Neural cell (in vitro differentiated cells): Measurements from ENCODE around the gene NEMF.

DNA sequence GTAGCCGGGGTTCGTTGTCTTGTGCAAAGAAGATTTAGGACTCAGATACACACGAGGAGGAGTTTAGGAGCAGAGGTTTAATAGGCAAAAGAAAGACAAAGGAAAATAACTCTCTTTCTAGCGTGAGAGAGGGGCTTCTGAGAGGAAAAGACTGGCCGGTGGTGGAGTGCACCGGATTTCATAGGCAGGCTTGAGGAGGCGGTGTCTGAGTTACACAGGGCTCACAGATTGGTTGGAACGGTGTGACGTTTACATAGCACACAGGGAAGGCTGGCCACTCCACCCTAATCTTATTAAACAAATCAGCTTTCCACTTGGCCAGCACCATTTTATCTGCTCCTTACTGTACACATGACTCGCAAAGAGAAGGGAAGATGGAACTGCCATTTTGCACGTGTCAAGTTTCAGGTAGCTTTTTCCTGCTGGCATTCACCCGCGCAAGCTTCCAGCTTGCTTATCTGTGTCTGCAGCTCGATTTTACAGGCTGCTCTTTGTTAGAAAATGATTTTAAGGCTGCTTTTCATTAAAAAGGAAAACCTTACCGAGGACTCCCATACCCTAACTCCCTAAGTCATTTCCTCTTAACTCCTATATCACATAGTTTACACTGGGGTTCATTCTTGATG, 587.7 kb downstream of the RPL10L start:
- RAMPAGE, long total RNA: no peak

DNA sequence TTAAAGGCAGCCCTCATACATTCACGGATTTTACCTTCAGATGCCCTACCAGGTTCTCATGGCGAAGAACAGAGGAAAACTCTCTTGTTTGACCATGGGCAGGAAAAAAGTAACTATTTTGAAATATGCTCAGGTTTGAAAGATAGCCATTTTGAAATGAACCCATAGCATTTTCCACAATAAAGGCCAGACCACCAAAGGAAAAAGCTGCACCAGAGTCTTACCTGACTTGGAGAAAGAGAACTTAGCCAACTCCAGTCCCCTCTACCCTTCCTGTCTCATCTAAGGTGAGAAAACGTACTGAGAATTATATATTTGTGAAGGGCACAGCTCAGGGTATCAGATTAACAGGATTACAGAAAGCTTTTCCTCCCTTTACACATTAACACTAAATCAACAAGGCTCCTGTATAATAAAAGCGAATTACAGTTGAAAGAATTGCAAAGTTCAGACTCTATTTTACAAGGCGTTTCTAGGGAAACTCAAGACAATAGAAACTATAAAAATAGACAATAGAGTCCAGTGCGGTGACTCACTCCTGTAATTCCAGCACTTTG, 82.6 kb upstream of the RPL10L start:
- RAMPAGE, long total RNA: no peak

DNA sequence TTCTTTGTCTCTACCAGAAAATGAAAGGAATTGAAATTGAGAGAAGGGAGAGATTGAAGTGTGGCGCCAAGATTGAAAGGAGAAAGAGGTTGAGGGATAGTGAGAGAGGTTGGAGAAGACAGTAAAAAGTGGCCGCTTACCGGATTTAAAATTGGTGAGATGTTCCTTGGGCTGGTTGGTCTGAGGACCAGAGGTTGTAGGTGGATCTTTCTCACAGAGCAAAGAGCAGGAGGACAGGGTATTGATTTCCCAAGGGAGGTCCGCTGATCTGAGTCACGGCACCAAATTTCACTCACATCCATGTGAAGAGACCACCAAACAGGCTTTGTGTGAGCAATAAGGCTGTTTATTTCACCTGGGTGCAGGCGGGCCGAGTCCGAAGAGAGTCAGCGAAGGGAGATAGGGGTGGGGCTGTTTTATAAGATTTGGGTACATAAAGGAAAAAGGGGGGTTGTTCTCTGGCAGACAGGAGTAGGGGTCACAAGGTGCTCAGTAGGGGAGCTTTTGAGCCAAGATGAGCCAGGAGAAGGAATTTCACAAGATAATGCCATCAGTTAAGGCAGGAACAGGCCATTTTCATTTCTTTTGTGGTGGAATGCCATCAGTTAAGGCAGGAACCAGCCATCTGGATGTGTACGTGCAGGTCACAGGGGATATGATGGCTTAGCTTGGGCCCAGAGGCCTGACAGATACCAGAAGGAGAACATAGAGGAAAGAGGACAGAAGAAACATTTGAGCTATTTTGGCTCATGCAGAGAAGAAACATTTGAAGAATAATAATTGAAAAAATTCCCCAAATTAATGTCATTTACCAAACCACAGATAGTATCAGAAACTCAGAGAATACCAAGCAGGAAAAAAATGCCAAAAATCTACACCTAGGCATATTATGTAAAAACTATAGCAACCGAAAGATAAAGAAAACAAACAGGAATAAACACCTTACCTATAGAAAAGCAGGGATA, 585.1 kb upstream of the MDGA2 start:
- RAMPAGE, long total RNA: no peak

GRCh38 chr14:49777576-49778266, 9.8 kb downstream of the KLHDC2 start:
- RAMPAGE, long total RNA: no peak

GRCh38 chr14:49779223-49779969, 11.4 kb downstream of the KLHDC2 start:
- RAMPAGE, long total RNA: no peak

DNA sequence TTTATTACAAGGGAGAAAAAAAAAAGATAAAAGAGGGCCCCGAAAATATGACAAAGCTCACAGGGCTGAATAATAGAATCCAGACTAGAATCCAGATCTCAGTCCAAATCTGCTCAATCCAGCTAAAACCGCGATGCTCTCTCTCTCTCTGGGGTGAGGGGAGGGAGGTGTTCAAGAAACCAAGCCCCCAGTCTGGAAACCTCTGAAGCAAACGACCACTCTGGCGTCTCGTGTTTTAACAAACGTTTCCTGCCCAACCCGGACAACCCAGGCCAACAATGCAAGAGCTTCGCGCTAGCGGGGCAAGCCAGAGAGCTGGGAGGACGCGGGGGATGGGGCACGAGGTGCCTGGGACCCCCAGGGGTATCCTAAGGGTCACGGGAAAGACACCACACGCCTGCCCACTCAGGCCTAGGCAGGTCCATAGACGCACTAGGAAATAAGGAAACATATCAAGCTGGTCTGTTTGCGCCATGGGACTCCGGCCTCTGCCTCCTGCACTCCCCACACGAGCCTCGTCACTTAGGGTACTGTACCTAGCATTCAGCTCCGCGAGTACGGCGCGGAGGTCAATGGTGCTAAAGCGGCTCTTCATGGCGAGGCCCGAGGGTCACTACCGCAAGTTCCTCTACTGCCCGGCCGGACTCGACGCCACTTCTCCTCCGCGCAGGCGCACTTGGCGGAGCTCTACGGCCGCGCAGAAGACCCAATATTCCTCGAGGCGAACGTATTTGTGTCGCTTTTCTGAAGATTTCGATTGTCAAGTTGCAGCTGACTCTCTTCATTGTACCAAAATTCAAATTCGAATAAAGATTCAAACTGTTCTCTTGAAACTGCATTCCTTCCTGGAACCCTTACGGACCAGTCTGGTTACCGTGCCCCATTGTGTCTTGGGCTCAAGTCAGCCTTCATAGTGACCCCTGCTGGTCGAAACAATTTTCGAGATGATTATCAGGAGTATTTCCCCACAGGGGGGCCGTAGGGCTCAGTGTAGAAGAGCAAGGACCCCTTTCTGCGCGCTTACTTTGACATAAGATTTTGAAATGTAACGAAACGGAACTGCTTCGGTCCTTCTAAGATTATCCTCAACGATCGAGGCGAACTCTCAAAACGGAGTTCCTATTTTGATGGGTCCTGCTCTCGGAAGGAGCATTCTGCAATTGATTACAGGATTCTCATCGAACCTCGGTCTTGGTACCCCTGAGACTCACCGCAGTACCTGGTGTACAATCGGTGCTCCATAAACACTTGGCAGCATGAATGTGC, at the start of gene NEMF:
Gene NEMF (minus strand): TSS at position 630 of the 1,266 bp plus-strand sequence.
- RAMPAGE, long total RNA: no peak

- RAMPAGE, long total RNA: no peak
Observed at GRCh38 chr14:49886650-49886939, 6.3 kb upstream of the ARF6 start.

DNA sequence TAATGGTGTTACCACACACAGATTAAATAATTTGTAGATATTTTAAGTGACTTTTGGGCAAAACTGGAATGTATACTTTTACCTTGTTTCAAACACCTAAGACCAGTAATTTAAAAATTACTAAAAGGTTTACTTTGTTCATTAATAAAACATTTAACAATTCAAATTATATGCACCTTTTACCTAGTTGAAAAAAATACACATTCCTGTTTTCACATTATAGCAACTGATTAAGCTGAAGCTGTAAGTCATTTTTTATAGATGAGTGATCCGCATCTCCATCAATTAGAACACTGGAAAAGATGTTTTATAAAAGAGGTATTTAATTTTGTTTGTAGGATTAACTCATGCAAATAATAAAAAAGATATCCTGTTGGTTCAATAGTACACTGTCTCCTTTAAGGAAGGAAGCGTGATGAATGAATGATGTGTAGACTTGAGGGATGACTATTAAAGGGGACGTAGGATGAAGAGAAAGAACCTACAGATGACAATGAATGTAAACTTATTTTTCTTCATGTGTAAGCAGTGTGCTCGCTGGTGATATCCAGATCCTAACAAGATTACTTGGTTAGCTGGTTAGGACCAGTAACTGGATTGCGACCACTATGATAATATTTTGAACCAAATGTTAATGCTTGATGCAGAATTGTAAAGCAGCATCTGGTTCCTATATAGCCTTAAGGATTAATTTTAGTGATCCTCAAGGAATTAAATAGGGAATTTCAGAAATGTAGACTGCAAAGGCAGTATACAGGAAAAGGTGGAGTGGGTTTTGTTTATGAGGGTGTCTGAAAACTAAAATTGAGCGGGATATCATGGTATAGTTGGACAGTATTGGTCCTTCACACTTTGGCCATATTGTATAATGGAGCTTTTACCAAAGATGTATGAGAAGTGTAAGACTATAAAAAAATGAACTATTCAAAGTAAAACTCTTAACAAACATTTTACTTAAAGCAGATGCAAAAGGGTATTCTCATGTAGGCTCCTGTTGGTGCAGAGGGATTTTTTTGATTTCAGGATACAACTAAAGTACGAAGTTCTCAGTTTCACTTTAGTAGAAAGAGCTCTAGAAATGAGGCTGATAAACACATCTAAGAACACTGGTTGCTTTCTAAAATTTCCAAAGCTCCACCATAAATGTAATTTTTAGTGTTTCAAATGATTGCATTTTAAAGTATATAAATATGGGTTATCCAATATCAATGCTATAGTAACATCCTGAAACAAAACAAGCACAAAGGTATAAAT, 2.7 kb downstream of the ARF6 start:
- RAMPAGE, long total RNA: no peak

DNA sequence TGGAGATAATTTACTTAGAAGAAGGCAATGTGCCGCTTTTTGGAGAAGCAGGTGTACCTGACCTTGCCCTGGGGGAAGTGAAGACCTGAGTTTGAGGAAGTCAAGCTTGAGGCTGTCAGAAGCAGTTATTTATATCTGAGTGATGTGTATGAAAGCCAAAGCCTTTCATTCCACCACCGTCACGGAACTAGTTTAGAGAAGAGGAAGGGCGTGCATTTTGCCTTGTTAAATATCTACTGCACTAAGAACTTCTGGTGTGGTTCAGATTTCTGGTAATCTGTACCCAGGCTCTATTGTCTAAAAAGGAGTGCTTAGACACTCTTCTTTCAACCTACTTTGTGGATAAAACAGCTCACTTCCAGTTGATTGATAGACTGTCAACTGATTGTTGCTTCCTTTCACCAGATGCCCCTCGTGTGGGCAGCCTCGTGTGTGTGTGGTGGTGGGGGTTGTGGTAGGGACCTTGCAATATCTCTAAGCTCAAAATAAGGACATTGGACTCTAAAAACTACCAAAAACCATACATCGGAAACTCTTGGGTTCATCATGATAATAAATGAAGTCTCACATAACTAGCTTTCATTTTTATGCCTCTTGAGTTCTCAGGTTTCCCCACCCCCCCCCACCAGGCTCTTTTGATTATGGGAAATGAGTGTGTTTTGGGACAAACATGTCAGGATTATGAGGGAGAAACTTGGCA, 78.5 kb downstream of the ARF6 start:
- RAMPAGE, long total RNA: no peak

DNA sequence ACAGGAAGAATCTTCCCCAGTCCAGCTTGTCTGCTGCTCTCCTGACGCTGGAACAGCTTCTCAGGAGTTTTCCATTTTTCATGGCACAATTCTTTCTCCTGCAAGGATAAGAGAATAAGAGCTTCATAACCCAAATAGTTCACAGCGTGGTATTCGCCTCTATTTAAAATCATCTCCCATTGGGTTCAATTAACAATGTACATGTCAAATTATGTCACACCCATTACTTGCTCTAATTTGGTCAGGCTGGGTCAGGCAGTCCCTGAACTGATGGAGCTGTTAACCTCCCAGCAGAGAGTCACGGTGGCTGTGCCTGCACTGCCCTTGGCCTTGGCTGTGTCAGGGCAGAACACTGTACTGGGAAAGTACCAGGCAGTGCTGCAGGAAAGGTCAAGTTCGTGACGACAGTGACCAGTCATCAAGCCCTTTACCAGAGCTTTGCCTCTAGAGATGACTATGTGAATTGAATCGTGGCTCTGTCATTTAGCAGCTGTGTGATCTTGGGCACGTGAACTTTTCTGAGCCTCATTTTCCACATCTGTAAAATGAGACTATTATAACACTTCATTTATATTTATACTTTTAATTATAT, 100.0 kb downstream of the ARF6 start:
- RAMPAGE, long total RNA: no peak

- RAMPAGE, long total RNA: no peak
Observed at GRCh38 chr14:50000086-50000855, 107.4 kb downstream of the ARF6 start.

- RAMPAGE, long total RNA: no peak
Observed at GRCh38 chr14:50031296-50031816, 85.0 kb downstream of the VCPKMT start.

- RAMPAGE, long total RNA: no peak
Observed at GRCh38 chr14:50038441-50039507, 77.6 kb downstream of the VCPKMT start.

DNA sequence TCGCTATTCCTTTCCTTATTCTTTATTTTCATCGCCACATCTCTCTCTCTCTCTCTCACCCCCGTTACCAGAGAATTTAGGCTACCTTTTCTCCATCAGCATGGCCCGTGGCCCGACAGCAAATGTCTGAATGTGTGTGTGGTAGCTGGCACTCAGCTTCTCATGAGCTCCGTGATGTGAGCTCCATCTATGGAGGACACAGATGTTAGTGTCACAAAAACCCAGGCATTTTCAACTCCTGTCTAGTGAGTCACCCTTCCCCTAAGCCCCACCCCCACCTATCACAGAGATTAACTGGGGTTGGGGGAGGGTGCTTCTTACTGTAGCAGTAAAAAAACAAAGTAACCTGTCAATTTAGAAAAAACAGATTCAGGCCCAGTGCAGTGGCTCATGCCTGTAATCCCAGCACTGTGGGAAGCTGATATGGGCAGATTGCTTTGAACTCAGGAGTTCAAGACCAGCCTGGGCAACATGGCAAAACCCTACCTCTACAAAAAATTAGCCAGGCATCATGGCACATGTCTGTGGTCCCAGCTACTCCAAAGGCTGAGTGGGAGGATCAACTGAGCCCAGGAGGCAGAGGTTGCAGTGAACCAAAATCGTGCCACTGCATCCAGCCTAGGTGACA, 53.7 kb downstream of the VCPKMT start:
- RAMPAGE, long total RNA: no peak

GRCh38 chr14:50417948-50418362, 21.3 kb upstream of the CDKL1 start:
- RAMPAGE, long total RNA: no peak

DNA sequence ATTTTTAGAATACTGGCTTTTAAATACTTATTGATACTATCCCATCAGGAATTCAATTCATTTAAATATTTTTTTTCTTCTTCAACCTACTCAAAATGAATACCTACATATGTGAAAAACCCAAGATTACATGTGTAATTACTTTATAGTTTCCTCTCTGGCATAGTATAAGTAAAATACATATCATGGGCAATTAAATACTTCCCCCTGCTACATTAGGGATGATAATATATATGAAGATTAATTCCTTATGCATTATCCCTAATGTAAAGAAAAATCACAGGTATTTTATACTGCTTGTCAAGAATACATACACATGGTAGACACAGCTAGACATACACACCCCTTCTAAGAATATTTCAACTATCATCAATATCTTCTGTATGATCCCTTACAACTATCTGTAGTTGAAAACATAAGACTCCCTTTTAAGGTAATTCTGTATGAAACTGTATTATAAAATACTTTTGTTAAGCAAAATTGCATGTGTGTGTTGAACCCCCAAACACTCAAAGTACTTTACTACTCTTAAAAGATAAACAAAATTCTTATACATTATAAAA, 22.3 kb upstream of the CDKL1 start:
- RAMPAGE, long total RNA: no peak

DNA sequence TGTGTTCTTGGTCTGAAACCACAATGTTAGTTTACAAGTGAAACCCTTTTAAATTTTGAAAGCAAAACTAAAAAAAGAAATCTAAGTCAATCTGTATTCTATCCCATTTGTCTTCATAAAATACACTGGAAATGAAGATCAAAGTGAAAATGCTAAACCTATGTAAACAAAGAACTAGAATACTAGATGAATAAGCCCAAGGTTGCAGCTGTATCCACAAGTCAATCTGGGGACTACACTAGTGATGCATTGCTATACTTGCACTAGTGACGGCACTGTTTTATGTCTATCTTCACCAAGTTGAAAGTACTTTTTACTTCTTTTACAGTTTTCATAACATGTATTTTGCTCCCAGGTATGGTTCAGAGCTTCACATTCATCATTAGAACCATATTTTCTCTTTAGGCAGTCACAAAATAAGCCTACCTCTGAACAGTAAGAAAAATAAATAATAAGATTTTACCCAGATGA, 10.3 kb downstream of the MAP4K5 start:
- RAMPAGE, long total RNA: no peak

DNA sequence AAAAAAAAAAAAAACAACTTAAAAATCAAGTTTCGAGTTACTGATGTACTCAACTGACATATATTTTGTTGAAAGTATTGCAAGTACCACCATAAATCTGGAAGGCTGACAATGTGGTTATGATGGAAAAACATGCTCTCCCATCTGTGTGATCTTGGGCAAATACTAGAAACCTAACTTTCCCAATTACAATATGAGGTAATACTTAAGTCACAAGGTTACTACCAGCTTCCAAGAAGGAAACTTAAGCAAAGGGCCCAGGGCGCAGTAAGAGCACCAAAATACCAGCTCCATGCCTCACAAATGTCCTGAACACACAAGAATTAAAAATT, 1.4 kb downstream of the SAV1 start:
- RAMPAGE, long total RNA: no peak

DNA sequence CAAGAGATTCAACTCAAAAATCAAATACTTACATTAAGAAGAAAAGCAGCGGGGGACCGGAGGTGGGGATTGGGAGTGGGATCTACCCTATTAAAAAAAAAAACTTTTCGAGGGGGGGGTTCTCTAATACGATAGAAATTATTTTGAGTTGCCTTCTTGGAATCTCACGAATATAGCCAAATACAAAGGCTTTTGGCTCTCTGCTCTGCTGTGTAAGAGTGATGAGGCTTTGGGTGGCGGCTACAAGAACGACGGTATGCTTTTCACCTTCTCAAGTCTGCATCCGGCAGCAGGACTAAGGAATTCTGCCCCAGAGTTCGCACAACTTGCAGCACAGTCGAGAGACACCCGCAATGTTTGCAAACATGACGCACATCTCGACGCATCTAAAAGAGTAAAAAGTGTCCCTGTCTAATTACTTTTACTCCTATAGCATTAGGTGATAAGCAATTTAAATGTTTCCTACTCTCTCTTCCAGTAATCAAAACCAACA, 945 bp downstream of the SAV1 start:
- RAMPAGE, long total RNA: no peak

GRCh38 chr14:50763372-50764190, 67.4 kb downstream of the NIN start:
- RAMPAGE, long total RNA: no peak